PFSK-1 (cell line): ENCODE data around the genes VAMP1 and ING4.

DNA sequence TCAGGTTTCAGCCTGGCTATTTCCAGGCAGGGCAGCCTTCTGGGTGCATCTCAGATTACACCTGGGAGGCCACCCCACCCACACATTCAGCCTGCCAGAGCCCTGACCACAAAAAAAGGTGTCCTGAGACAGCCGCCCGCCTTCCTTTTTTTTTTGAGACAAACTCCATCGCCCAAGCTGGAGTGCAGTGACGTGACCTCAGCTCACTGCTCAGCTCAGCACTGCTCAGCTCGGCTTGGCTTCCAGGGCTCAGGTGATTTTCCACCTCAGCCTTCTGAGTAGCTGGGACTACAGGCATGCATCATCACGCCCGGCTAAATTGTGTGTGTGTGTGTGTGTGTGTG is 37.6 kb upstream of the PLEKHG6 start:
- RRBS, result no CpG with 5 or more reads among the region's 7 CpGs

- RRBS, result 63% methylated on average over 3 of the region's 10 CpGs
Measured at GRCh38 chr12:6279665-6280497, 30.6 kb upstream of the PLEKHG6 start.

- RRBS, result no CpG with 5 or more reads among the region's 6 CpGs
Measured at GRCh38 chr12:6297913-6298232, 12.6 kb upstream of the PLEKHG6 start.

DNA sequence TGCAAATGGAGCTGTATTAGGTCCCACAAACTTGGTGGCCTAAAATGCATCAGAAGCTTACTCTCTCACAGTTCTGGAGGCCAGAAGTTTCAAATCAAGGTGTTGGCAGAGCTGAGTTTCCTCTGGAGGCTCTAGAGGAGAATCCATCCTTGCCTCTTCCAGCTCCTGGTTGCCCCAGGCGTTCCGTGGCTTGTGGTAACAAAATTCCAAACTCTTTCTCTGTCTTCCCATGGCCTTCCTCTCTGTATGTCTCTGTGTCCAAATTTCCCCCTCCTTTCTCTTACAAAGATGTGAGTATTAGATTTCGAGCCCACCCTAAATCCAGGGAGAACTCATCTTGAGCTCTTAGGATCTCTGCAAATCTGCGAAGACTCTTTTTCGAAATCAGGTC is 9.8 kb downstream of the PLEKHG6 start:
- RRBS, result no CpG with 5 or more reads among the region's 5 CpGs

DNA sequence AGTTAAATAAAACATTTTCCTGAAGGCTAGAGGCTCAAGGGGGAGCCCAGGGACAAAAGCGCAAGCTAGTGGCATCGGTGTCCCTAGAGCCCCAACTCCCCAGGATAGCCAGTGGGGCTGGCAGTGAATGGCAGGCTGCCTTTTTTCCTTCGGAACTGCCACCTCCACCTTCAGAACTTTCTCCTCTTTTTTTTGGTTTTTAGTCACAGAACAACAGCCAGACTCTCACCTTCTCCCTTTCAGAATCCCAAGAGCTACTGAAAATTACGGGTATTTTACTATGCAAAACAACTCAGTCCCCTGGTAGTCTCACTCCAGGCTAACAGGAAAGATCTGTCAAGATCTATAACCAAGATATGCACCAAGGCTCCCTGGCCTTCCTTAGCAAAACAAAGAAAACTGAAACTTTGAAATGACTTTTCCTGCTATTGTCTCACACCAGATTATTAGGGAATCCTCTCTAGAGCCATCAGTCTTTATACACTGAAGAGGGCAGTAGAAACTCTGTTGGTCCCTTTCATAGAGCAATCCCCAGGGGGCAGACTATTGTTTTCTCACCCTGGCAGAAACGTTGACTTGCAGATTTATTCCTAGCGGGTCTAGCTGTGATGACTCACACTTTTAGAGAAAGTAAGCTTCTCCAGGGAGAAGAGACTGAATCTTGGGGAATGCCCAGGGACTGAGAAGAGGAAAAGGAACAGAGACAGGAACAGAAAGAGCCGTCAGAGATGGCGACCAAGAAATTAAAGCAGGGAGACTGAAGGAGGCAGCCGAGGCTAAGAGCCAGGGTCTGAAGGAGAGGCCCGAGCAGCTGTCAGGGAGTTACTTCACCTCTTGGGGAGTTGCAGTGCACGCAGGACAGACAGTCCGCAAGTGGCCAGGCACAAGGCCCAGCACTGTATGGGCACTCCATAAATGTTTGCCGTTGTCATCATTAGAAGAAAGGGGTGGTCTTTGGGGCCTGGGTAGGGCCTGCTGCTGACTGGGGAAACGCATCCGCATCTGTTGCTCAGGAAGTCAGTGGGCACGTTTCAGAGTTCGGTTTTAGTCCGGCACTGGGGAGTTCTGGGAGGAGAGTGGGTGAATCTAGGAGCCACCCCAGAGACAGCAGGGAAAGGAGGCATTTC is 12.8 kb downstream of the PLEKHG6 start:
- RRBS, result no CpG with 5 or more reads among the region's 18 CpGs

DNA sequence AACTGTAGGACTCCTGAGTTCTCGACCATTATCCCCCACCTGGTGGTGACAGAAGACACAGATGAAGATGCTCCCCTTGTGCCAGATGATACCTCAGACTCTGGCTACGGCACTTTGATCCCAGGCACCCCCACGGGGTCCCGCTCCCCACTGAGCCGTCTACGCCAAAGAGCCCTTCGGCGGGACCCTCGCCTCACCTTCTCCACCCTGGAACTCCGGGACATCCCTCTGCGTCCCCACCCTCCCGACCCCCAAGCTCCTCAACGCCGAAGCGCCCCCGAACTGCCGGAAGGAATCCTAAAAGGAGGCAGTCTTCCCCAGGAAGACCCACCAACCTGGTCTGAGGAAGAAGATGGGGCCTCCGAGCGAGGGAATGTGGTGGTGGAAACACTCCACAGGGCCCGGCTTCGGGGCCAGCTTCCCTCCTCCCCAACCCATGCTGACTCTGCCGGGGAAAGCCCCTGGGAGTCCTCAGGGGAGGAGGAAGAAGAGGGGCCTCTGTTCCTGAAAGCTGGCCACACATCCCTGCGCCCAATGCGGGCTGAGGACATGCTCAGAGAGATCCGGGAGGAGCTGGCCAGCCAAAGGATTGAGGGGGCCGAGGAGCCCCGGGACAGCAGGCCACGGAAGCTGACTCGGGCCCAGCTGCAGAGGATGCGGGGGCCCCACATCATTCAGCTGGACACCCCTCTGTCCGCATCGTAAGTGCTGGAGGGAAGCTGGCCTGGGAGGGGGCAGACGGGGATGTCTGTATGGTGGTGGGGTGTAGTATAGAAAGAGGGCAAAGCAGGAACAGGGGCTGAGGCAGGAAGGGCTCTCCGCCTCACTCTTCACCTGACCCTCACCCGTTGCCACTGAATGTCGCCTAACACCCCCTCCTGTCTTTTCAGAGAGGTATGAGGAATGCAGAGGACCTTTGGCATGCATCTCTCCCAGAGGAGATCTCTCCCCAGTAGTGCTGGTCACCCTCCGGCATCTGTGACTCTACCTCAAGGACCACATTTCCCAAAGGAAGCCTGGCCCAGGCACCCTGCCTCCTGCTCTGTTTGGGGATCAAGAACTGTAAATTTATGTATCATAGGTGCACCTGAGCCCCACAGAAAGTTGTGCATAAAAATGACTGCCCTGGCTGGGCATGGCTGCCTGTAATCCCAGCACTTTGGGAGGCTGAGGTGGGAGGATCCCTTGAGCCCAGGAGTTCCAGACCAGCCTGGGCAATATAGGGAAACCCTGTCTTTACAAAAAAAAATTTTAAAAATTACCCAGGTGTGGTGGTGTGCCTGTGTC is 14.2 kb downstream of the TNFRSF1A start:
- RRBS, result 88% methylated on average over 15 of the region's 37 CpGs

GRCh38 chr12:6328855-6329146 is 13.1 kb downstream of the TNFRSF1A start:
- RRBS, result no CpG with 5 or more reads among the region's 12 CpGs

DNA sequence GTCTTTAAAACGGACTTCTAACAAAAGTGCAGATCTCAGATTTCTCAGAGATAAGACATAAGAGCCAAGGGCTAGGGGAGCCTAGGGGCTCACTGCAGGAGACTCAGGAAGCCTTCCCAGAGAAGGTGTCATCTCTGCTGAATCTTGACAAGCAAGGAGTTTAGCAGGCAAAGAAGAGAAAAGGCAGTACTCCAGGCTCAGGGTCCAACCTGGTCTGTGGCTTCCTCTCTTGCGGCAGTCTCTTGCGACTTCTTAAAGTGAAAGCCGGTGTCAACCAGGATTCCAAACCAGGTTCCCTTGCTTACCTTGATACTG is 1.5 kb upstream of the SCNN1A start:
- RRBS, result no CpG with 5 or more reads among the region's 4 CpGs

DNA sequence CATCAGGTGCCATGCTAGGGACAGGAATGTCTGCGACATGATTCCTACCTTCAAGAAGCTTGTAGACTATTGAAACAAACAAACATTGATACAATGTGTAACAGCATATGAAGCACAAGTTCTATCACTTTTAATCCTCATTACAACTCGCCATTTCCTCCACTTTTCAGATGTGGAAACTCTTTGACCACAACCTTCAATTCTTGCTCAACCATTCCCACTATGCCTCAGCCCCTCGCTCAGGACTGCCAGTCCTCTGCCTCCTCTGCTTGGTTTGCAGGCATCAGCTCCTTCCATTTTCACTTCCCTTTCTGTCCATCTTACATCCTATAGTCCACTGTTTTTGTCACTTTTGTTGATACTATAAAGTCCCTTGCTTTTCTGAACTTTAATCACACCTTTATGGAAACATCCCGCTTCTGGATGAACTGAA is 28.2 kb upstream of the CD27 start:
- RRBS, result no CpG with 5 or more reads among the region's 4 CpGs

- RRBS, result no CpG with 5 or more reads among the region's 21 CpGs
Measured at GRCh38 chr12:6429889-6431106, 14.5 kb upstream of the CD27 start.

DNA sequence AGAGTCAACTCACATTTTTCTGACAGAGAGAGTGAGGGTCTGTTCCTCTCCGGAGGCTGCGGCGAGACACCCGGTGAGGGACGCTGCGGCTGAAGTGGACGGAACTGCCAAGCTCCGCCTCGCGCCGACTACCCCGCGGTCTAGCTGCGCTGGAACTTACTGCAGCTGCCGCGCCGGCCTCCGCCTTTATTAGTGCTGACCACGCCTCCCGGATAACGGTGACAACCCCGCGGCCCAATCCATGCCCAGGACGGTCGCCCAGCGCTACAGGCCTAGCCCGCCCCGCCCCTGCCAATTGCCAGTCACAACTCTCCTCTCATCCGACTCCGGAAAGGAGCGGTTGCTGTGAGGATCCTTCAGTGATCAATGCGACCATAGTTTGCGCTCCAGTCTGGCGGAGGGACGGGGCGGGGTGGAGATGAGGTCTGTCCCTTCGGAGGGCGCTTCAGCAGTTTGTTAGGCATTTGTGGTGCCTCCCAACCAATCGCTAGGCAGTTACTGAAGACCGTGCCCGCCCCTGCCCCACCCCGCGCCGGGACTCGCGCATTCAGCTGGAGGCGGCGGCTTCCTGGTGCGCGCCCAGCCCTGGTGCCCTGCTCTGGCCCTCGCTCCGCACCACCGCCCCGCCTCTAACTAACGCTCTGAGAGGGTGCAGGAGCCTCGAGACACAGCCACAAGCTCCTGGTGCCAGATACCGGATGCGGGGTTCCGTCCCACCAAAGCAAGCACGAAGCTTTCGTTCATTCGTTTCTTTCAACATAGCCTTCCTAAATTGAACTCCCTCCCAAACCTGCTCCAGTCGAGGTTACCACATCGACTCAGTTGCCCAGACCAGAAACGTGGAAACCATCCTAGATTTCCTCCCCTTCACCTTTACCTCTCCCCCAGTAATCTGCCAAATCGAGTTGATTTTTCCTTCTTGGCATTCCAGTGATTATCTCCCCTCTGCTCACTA is at the start of gene VAMP1:
TSS of gene VAMP1 (minus strand) at position 161 of the 955 bp plus-strand sequence.
- RRBS, result under 1% methylated on average over 16 of the region's 66 CpGs

DNA sequence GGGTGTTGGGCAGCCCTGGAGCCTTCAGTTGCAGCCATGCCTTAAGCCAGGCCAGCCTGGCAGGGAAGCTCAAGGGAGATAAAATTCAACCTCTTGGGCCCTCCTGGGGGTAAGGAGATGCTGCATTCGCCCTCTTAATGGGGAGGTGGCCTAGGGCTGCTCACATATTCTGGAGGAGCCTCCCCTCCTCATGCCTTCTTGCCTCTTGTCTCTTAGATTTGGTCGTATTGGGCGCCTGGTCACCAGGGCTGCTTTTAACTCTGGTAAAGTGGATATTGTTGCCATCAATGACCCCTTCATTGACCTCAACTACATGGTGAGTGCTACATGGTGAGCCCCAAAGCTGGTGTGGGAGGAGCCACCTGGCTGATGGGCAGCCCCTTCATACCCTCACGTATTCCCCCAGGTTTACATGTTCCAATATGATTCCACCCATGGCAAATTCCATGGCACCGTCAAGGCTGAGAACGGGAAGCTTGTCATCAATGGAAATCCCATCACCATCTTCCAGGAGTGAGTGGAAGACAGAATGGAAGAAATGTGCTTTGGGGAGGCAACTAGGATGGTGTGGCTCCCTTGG is 2.1 kb downstream of the GAPDH start:
- RRBS, result no CpG with 5 or more reads among the region's 6 CpGs

DNA sequence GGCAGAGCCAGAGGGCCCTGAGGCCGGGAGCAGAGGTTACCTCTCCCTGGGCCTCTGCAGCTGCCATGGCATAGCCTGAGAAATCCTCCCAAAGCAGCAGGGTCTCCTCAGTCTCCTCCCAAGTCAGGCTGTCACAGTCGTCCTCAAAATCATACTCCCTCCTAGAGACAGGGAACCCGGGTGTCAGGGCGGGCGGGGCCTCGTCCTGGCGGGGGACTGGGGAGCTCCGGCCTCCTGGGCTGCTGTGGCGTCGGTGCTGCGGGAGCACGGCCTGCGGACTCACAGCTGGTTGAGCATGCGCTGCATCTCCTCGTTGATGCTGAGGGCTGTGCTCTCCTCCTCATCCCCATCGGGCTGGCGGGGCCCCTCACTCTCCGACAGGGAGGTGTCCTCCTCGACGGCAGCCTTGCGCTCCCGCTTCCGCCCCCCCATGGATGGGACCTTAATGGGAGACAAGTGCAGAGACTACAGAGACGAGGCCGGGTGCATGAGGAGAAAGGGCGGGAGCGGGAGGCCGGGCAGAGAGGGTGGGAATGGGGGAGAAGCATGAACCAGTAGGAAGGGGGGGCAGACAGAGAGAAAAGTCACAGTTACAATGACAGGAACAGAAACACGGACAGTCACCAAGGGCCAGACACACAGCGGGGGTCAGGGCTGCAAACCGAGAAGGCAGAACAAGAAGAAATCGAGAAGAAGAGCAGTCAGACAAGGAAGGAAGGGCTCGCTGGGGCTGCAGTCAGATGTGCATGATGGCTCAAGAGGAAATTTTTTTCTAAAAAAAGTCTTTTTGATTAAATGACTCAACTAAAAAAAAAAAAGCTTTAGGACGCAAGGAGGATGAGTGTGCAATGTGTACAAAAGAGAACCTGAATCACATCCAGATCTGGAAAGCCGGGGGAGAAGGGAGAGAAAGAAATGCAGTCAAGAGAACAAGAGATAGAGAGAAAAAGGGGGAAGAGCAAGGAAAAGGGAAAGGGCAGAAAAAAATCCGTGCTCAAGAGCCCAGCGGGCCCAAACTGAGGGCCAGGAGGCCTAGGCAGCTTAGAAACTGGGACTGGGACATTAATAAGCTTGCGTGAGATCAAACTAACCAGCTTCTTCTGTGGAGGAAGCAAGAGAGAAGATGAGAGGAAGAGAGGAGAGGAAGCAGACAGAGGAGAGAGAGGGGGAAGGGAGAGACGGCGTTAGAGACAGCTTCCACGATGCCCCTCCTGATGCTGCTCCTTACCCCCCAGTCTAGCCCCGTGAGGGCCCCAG is 7.0 kb downstream of the IFFO1 start:
- RRBS, result 78% methylated on average over 9 of the region's 42 CpGs

DNA sequence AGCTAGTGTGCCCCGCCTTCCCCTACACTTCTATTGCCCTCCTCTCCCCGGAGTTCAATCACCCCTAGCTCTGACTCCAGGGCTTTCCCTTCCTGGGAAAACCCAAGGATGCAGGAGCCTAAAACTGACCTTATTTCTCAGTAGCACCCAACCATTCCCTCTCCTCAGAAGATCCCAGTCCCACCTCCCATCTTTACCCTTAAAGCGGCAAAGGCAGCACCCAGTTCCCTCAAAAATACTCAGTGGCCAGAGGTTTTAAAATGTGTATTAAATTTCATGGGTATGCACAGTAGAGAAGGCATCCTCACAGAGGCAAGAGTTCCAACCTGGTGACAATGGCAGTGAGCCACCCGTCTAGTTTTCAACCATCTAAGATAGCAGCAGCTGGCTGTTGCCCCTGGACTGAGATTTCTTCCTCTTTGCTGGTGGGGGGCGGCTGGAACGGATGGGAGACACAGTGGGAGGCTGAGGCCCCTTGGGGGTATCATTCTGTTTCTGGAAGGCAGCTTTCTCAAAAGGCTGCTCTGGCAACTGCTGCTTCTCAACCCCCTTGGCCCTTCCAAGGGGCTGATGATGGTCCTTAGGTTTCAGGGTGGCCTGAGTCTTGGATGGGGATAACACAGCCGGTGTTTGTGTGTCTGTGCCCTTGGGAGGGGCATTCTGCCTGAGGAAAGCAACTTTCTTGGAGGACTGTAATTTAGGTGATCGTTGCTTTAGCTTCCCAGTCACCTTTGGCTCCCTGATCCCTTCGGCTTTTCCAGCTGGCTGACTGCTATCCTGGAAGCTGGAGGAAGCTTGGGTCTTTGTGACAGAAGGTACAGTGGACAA is 996 bp upstream of the IFFO1 start:
- RRBS, result no CpG with 5 or more reads among the region's 9 CpGs

GRCh38 chr12:6570677-6571404 is 2.8 kb upstream of the NOP2 start:
- RRBS, result no CpG with 5 or more reads among the region's 9 CpGs

DNA sequence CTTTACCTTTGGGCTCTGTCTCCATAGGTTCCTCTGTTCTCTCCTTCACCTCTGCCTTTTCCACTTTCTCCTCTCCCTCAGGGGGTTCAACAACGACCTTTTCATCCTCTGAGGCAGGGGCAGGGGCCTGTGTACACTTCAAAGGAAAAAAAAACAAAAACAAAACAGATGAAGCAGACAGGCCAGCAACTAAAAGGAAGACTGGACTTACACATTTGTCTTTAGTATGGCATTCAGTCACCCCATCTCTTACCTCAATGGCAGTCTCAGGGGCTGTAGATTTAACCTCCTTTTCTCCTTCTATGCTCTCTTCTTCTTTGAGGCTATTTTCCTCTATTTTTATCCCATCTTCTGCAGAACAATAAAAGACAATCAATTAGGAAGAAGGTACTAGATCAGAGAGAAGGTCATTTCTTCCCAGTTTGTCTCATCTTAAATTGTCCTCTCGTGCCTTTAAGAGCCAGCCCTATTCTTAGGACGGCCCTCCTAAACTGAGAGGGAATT is 13.0 kb upstream of the NOP2 start:
- RRBS, result no CpG with 5 or more reads among the region's 3 CpGs

DNA sequence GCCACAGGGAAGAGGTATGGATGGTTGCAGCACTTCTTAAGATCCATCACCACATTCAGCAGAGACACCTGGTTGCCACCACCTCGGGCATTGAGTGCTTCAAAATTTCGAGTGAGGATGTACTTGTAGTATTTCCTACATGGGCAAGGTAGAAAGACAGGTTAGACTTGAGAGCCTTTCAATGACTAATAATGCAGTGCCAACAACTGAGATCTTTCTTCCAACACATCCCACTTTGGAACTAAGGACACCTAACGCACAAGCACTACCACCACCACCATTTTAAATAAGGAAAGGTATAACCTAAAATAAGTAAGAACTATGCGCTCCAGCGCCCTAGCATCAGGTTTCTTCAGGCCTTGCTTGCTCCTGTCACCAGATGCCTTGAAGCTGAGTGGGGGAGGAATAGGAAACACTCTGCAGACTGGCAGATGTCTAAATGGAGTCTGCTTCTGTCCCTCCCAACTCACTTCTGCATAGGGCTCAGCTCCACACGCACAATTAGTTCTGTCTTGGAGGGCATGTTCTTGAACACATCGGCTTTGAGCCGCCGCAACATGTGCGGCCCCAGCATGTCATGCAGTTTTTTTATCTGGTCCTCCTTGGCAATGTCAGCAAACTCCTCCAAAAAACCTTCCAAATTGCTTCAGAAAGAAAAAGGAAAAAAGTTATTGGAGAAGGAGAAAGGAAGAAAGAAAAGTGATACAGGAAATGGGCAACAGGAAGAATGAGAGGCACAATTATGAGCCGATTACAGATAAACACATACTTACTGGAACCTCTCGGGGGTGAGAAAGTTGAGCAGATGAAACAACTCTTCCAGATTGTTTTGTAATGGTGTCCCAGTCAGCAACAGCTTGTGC is 15.0 kb downstream of the CHD4 start:
- RRBS, result no CpG with 5 or more reads among the region's 12 CpGs

- RRBS, result 5% methylated on average over 3 of the region's 9 CpGs
Measured at GRCh38 chr12:6605617-6606097, 1.5 kb downstream of the CHD4 start.

DNA sequence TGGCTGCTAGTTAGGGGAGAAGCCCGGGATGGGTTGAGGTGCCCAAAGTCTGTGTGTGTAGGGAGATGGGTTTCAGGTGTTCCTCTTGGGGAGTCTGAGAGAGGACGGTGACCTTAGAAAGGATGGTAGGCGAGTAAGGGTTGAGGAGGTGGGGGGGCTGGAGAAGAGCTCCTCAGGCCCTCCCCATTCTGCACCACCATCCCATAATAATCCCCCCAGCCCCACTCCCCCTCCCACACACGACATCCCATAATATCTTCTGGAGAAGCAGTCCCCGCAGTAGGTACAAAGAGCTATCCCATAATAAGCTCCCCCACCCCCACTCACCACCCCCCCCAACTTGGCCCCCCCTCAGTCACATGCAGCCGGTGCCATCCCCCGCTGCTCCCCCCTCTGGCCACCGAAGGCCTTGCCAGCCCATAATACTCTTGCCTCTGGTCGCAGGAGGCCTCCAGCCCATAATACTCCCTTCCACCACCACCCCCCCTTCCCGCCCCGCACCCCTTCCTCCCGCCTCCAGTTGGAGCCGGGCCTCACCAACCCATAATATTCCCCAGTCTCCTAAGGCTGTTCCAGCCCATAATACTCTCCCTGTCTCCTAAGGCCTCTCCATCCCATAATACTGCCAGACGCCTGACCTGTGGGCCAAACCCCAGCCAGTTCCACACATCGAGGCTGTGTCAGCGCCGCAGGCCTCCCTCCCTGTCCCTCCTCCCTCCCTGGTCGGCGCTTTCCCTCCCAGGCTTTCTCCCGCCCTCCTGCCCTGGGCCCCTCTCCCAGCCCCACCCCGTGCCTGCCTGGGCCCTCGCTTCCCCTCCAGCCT is 6.5 kb upstream of the CHD4 start:
- RRBS, result no CpG with 5 or more reads among the region's 22 CpGs

- RRBS, result no CpG with 5 or more reads among the region's 48 CpGs
Measured at GRCh38 chr12:6662510-6663770, at the start of gene ING4. Gene ING4 (minus strand): TSS chr12:6663119.